Esophagus muscularis mucosa (tissue), 4 donors: ENCODE results near the gene ZNF652.

DNA sequence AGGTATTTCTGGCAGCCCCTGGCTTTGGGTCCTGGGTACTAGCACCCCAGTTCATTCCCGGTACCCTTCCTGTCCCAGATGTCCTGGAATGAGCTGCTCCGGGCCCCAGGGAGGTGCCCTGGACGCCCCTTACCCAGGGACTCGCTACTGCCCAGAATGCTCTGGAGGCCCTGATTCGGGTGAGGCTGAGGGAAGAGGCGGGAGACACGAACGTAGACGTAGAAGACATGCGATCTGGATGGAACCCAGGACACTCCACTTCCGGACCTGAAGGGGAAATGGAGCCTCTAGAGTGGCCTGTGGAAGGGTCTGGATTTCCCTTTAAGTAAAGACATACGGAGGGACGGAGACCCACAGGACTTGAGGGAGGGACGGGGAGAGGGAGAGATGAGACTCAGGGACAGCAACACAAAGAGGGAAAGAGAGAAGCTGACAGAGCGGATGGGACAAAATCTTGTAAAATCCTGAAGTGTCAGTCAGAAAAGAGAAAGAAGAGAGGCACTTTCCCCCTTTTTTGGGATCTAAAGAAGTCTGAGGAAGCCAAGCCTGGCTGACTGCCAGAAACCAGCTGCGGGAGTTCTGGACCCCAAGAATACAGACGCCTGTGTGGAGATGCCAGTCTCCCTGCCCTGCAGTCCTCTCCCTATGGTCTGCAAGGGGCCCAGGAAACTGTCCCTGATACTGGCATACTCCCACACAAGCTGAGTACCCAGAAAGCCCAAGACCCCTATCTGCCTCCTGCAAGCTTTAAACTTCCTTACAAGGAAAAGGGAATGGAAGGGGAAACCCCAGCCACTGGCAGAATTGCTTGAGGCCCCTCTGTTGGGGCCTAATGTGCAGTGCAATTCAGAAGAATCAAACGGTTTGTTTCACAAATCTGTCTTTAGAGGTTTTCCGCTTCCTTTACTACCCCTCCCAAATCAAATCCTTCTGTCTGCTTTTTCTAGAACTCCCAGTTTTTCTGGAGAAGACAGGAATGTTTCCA is 1.1 kb upstream of the HOXB13 start:
- PRO-cap: no peak
- RAMPAGE, long total RNA, 4 experiments: no peak in any of the 4 experiments

GRCh38 chr17:48811992-48812344 is 5.1 kb downstream of the TTLL6 start:
- PRO-cap: no peak
- RAMPAGE, long total RNA, 4 experiments: no peak in any of the 4 experiments

DNA sequence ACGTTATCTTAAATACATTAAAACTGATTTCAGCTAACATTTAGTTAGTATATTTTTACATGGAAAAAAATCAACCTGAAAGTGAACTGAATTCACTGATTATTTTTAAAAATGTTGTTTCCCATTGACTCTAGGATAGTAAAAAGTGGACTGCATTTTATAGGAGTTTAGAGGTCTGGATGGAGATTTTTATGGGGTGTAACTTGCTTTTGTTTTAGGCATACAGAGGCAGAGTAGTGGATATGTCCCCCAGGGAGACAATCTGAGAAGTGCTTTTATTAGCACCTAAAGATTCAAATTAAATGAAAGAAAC is 2.8 kb upstream of the IGF2BP1 start:
- PRO-cap: no peak
- RAMPAGE, long total RNA, 4 experiments: no peak in any of the 4 experiments

DNA sequence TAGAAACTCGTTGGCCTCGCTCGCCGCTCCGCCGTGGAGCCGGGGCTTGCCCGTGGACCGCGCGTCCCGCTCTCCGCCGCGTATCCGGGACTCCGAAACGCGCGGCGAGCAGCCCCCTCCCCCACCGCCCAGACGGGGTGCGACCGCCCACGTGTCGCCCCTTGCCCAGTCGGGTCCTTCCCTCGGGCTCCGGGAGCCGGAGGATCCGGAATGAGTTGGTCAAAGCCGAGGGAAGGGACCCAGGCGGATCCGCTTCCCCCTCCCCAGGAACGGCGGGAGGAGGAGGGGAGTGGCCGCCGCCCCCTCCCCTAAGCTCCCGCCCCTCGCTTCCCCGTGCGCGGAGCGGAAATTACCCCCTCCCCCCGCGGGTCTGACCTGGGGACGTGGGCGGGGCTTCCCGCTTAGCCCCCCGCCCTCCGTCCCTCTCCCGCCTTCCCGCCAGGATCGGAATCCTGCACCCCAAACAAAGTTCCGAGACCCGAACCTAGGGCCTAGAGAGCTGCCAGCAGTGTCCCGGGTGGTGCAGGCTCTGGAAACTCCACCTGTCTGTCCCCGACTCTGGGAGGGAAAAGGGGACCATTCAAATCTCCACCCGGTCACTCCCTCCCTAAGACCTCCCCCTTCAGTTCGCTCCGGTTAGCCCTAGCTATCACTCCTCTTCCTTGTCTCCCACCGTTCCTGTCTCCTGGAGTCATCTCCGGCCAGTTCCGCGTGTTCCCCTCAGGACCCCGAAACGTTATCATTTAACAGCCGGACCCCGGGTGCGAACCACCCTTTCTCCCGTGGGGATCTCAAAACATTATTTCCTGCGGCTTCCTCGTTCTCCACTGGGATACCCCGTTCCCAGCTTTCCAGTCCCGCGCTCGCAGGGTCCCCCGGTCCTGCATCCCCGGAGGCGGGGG is 1.0 kb upstream of the IGF2BP1 start:
- PRO-cap: no peak
- RAMPAGE, long total RNA, 4 experiments: no peak in any of the 4 experiments

DNA sequence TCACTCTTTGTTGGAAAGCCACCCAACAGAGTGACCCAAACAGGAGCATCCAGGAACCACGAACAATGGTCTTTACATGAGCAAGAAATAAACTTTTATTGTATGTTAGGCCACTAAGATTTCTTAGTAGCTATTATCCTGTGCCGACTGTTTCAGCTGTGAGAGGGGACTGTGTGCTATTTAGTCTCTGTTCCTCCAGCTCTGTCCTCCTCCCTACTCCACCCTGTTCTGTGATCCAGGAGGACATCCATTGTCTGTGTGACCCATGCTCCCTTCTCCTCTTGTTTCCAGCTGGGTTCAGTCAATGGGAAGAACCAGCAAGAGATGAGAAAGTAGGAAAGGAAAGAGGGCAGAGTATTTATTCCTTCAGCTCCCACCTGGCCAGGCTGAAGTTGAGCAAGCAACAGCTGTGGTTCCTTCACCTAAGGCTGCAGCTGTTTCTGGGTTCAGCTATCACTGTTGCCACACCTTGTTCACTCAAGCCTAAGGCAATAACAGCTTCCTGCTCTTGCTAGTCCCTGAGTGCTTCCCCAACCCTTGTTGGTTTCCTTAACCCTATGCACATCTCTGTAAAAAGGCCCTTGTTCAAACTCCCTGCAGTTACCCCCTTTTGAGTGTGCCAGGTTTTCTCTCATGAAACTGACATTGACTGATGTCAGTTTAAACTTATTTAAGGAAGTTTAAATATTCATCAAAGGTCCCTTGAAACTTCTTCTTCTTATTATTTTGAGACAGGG is 14.8 kb upstream of the B4GALNT2 start:
- PRO-cap: no peak
- RAMPAGE, long total RNA, 4 experiments: no peak in any of the 4 experiments

DNA sequence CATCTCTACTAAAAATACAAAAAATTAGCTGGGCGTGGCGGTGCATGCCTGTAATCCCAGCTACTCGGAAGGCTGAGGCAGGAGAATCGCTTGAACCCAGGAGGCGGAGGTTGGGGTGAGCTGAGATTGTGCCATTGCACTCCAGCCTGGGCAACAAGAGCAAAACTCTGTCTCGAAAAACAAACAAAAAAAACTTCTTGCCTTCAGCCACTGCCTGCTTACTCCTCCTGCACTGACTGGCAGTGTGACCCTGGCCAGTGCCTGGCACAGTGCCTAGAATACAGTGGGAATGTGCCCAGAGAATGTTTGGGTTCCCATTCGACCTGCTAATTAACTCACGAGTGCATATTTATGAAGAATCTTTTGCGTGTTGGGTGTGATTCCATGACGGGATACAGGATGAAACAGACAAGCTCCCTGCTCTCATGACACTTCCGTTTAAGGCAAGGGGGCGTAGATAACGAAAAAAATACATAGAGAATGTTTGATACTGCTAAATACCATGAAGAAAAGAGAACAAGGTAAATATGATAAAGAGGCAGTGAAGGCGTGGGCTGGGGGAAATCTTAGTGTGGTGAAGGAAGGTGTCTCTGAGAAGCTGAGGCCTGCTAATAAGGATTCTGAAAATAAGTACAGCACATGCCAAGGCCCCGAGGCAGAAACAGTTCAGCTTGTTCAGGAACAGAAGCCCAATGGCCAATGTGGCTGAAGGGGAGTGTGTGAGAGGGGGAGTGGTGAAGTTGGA is 4.2 kb downstream of the ABI3 start:
- PRO-cap: no peak
- RAMPAGE, long total RNA, 4 experiments: no peak in any of the 4 experiments

DNA sequence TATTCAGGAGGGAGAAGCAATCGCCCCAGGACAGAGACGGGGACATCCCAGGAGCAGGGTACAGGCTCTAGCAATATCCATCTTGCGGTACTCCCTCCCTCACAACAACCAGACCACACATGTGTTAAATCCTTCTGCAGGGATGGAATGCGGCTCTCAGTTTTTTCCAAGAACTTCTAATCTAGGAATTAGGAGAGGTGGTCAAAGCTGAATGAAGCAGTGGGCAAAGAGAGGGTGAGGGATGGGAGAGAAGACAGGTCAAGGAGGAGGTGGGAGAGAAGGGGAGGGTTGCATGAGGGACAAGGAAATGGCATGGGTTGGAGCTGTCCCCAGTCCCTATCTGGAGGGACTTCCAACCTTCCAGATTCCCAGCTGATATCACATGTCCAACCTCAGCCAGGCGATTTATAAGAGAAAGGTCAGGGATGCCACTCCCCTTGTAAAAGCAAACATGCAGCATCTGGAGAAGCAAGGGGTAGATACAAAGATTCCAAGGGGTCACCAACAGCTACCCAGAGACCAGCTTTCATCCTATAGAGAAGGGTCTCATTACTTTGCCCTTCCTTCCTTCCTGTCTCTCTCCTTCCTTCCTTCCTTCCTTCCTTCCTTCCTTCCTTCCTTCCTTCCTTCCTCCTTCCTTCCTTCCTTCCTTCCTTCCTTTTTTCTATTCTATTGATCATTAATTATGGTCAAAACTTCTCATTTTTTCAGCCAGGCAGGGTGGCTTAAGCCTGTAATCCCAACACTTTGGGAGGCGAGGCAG is 2.7 kb downstream of the PHOSPHO1 start:
- PRO-cap: no peak
- RAMPAGE, long total RNA, 4 experiments: no peak in any of the 4 experiments

- PRO-cap: no peak
- RAMPAGE, long total RNA, 4 experiments: no peak in any of the 4 experiments
These were observed 63.9 kb upstream of the PHOSPHO1 start for GRCh38 chr17:49294501-49294931.

GRCh38 chr17:49361883-49362875 is at the start of gene ZNF652:
Gene ZNF652, minus strand, starts transcription at chr17:49362250.
- PRO-cap: bidirectional peak, plus-strand start at chr17:49362587, minus-strand start at chr17:49362124
- RAMPAGE, long total RNA, 4 experiments: no peak in any of the 4 experiments

DNA sequence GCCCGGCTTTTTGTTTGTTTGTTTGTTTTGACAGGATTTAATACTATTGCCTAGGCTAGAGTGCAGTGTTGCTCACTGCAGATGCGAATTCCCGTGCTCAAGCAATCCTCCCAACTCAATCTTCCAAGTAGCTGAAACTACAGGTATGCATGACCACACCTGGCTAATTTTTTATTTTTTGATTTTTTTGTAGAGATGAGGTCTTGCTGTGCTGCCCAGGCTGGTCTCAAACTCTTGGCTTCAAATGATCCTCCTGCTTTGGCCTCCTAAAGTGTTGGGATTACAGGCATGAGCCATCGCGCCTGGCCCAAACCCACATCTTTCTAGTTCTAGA is 18.4 kb downstream of the PHB1 start:
- PRO-cap: unidirectional peak, minus-strand start at position 86 of the sequence
- RAMPAGE, long total RNA, 4 experiments: no peak in any of the 4 experiments

GRCh38 chr17:49404812-49405171 is 9.9 kb downstream of the PHB1 start:
- PRO-cap: no peak
- RAMPAGE, long total RNA, 4 experiments: no peak in any of the 4 experiments

GRCh38 chr17:49438255-49438984 is 23.7 kb upstream of the PHB1 start:
- PRO-cap: no peak
- RAMPAGE, long total RNA, 4 experiments: no peak in any of the 4 experiments

- PRO-cap: no peak
- RAMPAGE, long total RNA, 4 experiments: no peak in any of the 4 experiments
These were observed 13.1 kb downstream of the NGFR start for GRCh38 chr17:49508117-49508649.

DNA sequence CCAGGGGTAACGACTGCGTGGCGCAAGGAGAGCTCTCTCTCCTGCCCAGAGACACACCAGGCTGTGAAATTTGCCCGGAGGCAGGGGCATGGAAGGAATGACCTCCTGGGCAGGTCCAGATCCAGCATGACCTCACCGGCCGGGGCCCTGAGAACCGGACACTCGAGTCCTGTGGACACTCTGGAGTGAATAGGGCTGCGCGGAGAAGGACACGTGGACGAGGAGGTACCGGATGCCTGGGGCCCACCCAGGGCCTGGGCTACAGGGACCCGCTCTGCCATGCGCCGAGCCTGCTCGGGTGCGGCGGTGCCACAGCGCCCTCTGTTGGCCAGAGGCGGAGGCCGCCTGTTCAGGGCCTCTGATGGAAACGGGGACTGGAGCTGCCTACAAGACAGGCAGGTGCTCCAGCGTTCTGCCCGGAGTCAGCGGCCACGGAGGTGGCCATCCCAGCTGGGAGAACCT is 19.5 kb upstream of the NXPH3 start:
- PRO-cap: no peak
- RAMPAGE, long total RNA, 4 experiments: no peak in any of the 4 experiments

DNA sequence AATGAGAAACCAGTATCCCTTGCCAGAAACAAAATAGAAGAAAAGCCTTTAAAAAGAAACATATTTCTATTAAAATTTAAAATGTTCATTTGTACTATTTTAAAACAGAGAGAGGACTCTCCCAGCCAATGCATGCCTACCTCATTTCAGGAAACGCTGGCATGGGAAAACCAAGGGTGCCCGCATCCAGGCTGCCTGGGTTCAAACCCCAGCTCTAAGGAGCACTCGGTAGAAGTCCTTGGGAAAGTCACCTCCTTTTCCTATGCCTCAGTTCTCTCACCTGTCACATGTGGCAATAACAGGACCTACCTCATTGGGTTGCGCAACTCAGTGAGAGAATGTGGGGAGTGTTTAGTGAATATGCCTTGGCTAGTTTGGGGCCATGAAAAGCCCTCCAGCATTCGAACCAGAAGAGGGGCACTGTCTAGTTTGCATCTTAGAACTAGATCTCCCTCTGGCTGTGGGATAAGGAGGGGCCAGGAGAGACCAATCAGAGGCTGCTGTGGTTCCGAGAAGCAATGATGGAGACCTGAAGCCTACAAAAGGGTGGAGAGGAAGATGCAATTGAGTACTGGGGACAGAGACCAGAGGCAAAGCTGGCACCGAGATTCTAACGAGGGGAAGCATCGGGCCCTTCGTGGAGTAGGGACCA is 9.0 kb upstream of the NXPH3 start:
- PRO-cap: no peak
- RAMPAGE, long total RNA, 4 experiments: no peak in any of the 4 experiments

GRCh38 chr17:49602896-49603575 is 27.4 kb downstream of the NXPH3 start:
- PRO-cap: no peak
- RAMPAGE, long total RNA, 4 experiments: no peak in any of the 4 experiments

GRCh38 chr17:49638628-49639189 is 39.2 kb downstream of the SPOP start:
- PRO-cap: unidirectional peak, plus-strand start at chr17:49639065
- RAMPAGE, long total RNA, 4 experiments: no peak in any of the 4 experiments

GRCh38 chr17:49807119-49807387 is 18.6 kb downstream of the KAT7 start:
- PRO-cap: no peak
- RAMPAGE, long total RNA, 4 experiments: no peak in any of the 4 experiments

DNA sequence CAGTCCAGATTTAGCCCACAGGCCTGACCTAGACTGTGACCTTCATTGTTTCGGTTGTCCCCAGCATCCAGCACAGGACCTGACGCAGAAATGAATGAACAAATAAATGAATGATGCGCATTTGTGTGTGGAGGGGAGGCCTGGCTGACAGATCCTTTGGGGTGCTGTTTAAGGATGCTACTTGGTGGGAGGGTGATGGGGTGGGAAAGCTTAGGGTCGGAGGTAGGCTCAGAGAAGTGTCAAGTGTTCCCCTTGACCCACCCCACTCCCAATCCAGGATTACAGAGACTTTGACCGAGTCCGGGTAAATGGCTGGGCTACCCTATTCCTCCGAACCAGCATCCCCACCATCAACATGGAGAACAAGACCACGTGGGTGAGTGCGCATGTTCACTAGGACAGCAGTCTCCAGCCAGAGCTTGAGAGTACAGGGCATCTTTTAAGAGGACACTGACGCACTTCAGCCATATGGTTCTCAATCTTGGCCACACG is 14.1 kb upstream of the PDK2 start:
- PRO-cap: no peak
- RAMPAGE, long total RNA, 4 experiments: no peak in any of the 4 experiments

DNA sequence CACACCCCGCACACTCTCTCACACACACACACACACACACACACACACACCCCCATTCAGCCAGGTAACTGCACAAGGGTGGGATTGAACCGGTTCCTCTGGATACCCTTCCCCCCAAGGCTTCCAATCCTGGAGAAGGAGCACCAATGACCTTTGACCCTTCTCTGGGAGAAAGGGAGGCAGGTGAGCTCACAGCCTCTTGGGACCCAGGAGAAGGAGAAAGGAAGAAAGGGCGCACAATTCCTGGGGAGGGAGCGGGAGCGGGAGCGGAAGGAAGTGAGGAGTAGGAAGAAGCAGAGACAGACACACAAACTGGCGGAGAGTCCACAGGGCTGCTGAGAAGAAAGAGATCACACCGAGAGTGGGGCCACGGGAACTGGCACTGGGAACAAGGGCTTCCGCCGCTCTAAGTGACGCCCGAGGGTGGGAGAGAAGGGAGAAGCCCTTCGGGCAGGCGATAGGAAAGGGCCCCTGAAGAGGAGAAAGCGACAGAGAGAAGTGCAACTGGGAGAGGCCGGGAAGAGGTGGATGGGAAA is 1.4 kb downstream of the SAMD14 start:
- PRO-cap: no peak
- RAMPAGE, long total RNA, 4 experiments: no peak in any of the 4 experiments